ENCODE measurements around the genes RABEP2, NFATC2IP, PRRT2 and ASPHD1.

- PRO-cap: no peak
- RAMPAGE, long total RNA, 3 experiments: start-site peak on the plus strand in 1 of 3 experiments, at chr16:28835237-28835753 at its widest, 21 reads per replicate
Observed at GRCh38 chr16:28835044-28835822, 10.9 kb downstream of the TUFM start.

- PRO-cap: no peak
- RAMPAGE, long total RNA, 3 experiments: no peak in any of the 3 experiments
Observed at GRCh38 chr16:28902579-28902980, 22.5 kb downstream of the RABEP2 start.

DNA sequence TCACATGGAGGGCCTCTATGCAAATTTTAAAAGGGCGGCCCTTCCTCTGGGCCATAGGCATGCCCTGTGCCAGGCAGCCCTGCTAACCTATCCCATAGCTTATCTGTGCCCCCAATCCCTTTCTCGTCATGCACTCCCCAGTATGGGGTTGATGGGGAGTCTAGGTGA, 933 bp downstream of the RABEP2 start:
- PRO-cap: no peak
- RAMPAGE, long total RNA, 3 experiments: no peak in any of the 3 experiments

- PRO-cap: bidirectional peak, plus-strand start at chr16:28925263, minus-strand start at chr16:28925204
- RAMPAGE, long total RNA, 3 experiments: start-site peak on the minus strand in 3 of 3 experiments, at chr16:28924407-28925234 at its widest, 5 to 80 reads per replicate
Observed at GRCh38 chr16:28924389-28925312, at the start of gene RABEP2. Gene RABEP2, minus strand, starts transcription at chr16:28925238.

DNA sequence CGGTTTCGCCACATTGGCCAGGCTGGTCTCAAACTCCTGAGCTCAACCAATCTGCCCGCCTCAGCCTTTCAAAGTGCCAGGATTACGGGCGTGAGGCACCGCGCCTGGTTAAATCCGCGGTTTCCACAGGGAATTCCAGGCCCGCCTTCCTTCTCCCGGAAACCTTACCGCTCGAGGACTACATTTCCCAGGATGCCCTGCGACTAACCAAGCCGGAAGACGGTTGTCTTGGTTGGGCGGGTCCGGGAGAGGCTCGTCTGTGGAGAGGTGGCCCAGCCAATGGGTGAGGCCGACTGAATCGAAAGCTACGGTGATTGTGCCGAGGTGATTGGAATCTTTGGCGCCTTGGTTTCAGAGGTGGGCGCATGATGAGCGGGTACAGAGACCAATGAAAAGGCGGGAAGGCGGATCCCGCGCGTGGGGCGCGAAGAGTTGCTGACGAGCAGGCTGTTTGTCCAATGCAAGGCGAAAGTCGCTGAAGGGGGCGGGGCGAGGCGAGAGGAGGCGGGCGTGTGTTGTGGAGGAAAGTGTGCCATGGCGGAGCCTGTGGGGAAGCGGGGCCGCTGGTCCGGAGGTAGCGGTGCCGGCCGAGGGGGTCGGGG, at the start of gene NFATC2IP:
TSS of gene NFATC2IP (plus strand) at position 460 of the 602 bp plus-strand sequence.
- PRO-cap: bidirectional peak, plus-strand start at position 535 of the sequence, minus-strand start at position 155 of the sequence
- RAMPAGE, long total RNA, 3 experiments: start-site peak on the plus strand in 1 of 3 experiments, centred at position 516 of the sequence, 49 reads per replicate

DNA sequence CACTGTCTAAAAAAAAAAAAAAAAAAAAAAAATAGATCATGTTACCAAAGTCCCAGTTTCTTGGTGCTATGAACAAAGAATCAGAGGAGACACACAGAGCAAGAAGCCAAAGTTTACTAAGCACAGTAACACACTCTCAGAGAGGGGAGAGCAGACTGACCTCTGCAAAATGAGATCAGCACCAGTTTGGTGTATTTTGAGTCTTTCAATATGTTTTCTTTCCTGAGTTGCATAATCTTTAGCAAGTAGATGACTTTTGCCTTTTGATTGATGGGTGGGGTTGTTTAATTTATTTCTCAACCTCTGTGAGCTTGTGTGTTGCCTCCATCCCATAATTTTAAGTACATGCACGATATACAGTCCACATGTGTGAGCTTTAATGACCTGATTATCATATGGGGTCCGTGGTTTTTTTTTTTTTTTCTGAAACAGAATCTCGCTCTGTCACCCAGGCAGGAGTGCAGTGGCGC, 29.0 kb downstream of the LAT start:
- PRO-cap: no peak
- RAMPAGE, long total RNA, 3 experiments: no peak in any of the 3 experiments

DNA sequence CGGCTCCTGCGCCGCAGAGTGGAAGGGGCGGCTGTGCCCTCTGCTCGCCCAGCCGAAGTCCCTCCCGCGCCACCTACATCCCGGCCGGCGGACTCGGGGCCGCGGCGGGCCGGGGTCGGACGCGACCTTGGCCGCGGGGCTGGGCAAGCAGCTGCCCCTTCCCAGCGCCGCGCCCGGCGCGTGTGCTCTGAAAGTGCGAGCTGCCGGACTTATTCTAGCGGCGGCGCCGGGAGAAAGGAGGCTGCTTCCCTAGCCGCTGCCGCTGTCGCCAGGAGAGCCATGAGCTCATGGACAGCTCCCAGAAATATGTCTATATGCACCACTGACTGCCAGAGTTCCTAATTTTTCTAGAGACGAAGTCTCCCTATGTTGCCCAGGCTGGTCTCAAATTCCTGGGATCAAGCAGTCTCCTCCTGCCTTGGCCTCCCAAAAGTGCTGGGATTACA, 97.4 kb downstream of the LAT start:
- PRO-cap: no peak
- RAMPAGE, long total RNA, 3 experiments: no peak in any of the 3 experiments

GRCh38 chr16:29106164-29106766, 121.4 kb downstream of the LAT start:
- PRO-cap: no peak
- RAMPAGE, long total RNA, 3 experiments: no peak in any of the 3 experiments

DNA sequence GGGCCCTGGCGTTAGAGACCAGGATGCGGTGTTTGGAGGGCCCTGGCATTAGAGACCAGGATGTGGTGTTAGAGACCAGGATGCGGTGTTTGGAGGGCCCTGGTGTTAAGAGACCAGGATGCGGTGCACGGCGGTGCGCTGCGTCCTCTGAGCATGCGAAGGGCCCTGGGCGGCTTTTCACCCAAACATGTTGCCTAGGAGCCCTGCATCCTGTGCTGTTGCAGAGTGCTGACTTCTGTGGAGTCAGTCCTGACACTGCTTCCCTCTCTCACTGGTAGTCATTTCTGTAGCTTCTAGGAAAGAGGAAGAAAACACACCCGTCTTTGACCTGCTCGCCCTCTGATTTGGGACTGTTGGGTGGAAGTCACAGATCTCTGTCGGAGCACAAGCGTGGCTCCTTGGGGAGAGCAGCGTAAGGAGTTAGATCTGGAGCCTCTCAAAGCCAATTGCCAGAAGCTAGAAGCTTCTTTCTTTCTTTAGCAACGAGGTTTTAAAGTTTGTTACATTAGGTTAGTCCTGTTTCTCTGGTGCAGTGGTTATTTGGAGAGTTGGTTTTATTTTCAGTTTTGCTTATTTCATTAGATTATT, 141.3 kb downstream of the LAT start:
- PRO-cap: no peak
- RAMPAGE, long total RNA, 3 experiments: no peak in any of the 3 experiments

GRCh38 chr16:29152159-29153119, 167.6 kb downstream of the LAT start:
- PRO-cap: no peak
- RAMPAGE, long total RNA, 3 experiments: start-site peak on the plus strand in 1 of 3 experiments, at chr16:29152289-29152563 at its widest, 5 reads per replicate

DNA sequence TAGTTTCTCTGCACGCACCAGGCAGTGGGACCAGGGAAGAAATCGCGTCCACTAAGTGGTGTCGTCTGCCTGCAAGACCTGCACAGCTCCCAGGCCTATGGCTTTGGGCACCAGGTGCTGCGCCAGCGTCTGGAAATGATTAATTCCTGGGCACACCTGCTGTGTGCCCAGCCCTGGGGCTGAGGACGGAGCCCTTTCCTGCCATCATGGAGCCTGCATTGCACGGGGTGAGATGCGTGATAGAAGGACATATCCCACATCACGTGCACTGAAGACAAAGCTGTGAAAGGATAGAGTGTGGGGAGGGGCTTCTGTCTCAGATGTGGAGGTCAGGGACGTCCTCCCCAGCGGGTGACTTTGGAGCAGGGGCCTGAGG, 178.1 kb downstream of the NPIPB11 start:
- PRO-cap: no peak
- RAMPAGE, long total RNA, 3 experiments: no peak in any of the 3 experiments

DNA sequence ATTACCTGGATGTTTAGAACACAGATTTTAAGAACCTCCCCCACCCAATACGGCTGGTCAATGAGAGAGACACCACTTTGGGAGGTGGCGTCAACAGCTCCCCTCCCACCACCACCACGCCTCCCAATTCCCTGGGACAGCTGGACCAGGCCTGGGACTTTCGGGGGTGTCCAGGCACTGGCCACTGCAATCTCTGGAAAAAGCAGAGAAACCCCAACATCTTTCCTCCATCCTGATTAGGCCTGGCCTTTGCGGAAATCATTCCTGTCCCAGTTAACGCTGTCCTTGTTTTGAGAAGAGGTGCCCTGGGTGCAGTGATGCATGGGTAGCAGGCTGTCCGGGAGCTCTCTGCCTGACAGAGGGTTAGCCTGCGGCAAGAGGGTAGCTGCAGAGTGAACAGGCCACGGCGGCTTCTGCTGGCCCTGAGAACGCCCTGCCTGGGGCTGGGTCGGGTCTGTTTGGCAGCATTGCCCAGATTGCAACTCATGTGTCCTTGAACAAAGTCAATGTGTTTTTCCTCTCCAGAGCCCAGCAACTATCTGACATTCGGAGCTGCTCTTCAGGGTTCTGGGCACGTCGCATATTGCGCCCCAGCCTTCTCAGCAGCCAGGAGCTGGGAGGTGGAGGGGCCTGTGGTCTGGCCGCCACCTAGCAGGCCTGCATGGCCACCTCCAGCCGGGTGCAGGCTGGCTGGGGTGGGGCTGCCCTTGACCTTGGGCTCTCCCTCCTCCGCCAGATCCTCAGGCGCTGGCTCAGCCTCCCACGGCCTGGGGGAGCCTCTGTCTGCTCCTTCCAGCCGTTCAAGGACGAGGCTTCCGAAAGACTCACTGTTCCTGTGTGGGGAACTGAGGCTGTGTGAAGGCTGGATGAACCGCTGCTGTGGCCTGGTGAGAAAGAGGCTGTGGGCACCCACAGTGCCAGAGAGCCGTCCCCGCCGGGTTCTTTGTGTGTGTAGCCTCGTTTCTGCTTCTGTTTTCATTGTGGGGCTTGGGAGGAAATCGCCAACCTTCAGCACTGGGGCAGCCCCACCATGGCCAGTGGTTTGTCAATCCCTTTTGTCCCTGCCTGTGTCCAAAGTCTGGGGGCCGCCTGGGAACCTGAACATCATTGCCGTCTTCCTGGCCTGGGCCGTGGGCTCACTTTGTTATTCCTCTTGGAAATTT, 146.7 kb downstream of the NPIPB11 start:
- PRO-cap: no peak
- RAMPAGE, long total RNA, 3 experiments: no peak in any of the 3 experiments

GRCh38 chr16:29272064-29272621, 134.4 kb downstream of the NPIPB11 start:
- PRO-cap: no peak
- RAMPAGE, long total RNA, 3 experiments: no peak in any of the 3 experiments

DNA sequence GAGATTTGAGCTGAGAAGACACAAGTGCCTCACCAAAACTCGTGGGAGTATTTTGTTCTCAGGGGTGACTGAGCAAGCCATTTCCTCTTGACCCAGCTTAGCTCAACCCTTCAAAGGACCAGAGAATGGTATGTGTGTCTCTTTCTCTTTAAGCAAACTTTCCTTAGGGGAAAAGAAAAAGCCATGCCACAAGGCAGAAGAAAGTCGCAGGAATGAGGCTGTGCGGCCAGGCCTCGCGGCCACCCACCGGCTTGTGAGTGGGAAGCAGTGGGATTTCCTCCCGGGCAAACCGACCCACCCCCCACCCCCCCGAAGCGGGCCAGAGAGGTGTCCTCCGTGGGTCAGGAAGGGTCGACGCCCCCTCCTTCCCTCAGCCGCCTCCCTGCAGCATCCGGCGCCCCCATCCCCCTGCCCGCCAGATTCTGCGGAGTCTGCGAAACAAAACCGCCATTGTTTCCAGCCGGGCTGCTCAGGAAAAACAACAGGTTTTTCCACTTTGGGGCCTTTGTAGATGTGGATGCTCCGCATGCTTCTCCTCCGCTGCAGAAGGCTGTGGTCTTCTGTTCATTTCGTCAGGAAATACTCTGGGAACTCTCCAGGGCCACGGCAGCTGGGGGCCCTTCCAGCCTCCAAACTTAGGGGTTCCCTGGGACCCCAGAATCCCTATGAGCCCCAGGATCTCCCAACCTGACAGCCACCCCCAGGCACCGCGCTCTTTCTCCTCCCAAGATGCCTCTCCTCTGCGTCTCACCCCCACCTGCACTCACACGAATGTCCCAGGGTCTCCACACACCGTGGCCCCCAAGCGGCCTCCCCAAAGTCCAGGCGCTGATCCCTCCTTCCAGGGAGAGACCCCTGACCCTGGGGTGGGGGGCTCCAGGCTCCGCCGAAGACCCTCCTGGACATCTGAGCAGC, 121.3 kb downstream of the NPIPB11 start:
- PRO-cap: no peak
- RAMPAGE, long total RNA, 3 experiments: no peak in any of the 3 experiments

GRCh38 chr16:29337250-29337825, 69.2 kb downstream of the NPIPB11 start:
- PRO-cap: no peak
- RAMPAGE, long total RNA, 3 experiments: no peak in any of the 3 experiments

- PRO-cap: no peak
- RAMPAGE, long total RNA, 3 experiments: no peak in any of the 3 experiments
Observed at GRCh38 chr16:29708757-29709415, 29.9 kb downstream of the QPRT start.

GRCh38 chr16:29738456-29739094, 7.2 kb downstream of the C16orf54 start:
- PRO-cap: no peak
- RAMPAGE, long total RNA, 3 experiments: no peak in any of the 3 experiments

- PRO-cap: no peak
- RAMPAGE, long total RNA, 3 experiments: no peak in any of the 3 experiments
Observed at GRCh38 chr16:29743594-29744358, 2.0 kb downstream of the C16orf54 start.

- PRO-cap: bidirectional peak, plus-strand start at chr16:29812197, minus-strand start at chr16:29811978
- RAMPAGE, long total RNA, 3 experiments: start-site peak on the plus strand in 3 of 3 experiments, at chr16:29812159-29812252 at its widest, 36 to 171 reads per replicate; start-site peak on the minus strand in 1 of 3 experiments, at chr16:29811948-29811985 at its widest, 6 reads per replicate
Observed at GRCh38 chr16:29811754-29812901, at the start of gene PRRT2. Gene PRRT2, plus strand, starts transcription at chr16:29812193.

DNA sequence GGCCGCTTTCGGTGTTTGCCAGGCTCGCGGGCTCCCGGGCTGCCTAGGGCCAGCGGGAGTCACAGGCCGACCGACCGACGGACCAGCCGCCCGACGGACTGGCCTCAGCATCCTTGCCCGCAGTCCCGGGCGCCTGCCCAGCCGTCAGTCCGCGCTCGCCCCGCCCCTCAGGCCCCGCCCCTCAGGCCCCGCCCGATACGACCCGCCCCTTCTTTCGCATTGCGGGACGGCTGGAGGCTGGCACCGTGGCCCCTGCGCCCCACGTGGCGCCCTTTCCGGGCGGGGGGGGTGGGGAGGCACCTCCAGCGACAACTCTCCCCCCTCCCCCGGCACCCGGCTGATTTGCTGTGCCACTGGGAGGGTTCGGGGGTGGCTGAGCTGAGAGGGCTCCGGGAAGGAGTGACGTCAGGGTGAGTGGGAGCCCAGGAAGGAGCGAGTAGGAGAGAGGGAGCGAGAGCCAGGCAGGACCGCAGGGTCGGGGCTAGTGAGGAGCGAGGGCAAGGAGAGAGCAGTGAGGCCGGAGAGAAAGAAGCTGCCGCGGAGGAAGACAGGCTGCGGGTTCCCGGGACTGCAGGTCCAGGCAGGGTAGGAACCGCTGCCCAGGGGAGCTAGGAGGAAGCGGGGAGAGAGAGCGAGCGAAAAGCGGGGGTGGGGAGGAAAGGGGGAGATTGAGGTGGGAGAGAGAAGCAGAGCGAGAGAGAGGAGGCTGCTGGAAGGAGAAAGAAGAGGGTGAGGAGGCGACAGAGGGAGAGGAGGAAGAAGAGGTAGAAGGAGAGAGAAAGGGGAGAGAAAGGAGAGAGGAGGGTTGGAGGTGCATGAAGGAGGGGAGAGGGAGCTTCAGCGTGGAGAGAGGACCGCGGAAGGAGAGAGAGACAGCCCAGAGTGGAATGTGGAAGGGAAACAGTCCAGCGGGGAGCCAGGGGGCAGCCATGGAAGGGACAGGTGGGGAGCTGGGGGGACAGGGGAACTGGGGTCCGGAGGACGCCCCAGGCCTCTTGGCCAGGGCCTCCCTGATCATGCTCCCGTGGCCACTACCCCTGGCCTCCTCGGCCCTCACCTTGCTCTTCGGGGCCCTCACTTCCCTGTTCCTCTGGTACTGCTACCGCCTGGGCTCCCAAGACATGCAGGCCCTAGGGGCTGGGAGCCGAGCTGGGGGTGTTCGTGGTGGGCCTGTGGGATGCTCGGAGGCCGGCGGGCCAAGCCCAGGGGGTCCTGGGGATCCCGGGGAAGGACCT, at the start of gene ASPHD1:
TSS of gene ASPHD1 (plus strand) at position 332 of the 1,235 bp plus-strand sequence.
- PRO-cap: bidirectional peak, plus-strand start at position 439 of the sequence, minus-strand start at position 100 of the sequence
- RAMPAGE, long total RNA, 3 experiments: start-site peak on the plus strand in 2 of 3 experiments, centred at positions 436 to 463 of the sequence, 5 to 11 reads per replicate

Data from tibial nerve (tissue), 3 donors.